OCI-LY7 (cell line): ENCODE data around the gene FLRT2.

GRCh38 chr14:81523348-81523547, 10.4 kb downstream of the SEL1L start:
- PRO-cap, result no peak
- RAMPAGE, long total RNA, result no peak

DNA sequence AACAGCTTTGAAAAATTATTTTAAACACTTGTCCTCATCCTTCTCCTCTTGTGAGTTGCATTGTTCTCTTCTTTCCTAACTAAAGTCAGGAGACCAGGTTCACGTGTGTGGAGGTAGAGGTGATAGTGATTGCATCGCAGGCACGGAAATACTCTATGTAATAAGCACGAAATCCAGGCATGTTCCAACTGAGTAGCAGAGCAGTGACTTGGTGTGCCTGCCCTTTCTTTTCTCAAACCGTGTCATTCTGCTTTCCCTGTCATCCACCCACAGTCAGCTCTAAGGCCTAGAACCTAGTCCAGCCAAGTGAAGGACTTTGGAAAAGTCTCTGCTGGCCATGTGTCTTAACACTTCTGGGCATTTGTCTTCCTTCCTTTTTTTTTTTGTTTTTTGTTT, 960 bp upstream of the SEL1L start:
- PRO-cap, result no peak
- RAMPAGE, long total RNA, result no peak

GRCh38 chr14:83556583-83556828, 1973.4 kb upstream of the FLRT2 start:
- PRO-cap, result no peak
- RAMPAGE, long total RNA, result no peak

GRCh38 chr14:84099051-84099301, 1431.0 kb upstream of the FLRT2 start:
- PRO-cap, result no peak
- RAMPAGE, long total RNA, result no peak

- PRO-cap, result no peak
- RAMPAGE, long total RNA, result no peak
Measured at GRCh38 chr14:85516608-85517124, 13.3 kb upstream of the FLRT2 start.

- PRO-cap, result no peak
- RAMPAGE, long total RNA, result no peak
Measured at GRCh38 chr14:85529772-85530715, at the start of gene FLRT2. TSS of gene FLRT2 (plus strand) at chr14:85530144.

DNA sequence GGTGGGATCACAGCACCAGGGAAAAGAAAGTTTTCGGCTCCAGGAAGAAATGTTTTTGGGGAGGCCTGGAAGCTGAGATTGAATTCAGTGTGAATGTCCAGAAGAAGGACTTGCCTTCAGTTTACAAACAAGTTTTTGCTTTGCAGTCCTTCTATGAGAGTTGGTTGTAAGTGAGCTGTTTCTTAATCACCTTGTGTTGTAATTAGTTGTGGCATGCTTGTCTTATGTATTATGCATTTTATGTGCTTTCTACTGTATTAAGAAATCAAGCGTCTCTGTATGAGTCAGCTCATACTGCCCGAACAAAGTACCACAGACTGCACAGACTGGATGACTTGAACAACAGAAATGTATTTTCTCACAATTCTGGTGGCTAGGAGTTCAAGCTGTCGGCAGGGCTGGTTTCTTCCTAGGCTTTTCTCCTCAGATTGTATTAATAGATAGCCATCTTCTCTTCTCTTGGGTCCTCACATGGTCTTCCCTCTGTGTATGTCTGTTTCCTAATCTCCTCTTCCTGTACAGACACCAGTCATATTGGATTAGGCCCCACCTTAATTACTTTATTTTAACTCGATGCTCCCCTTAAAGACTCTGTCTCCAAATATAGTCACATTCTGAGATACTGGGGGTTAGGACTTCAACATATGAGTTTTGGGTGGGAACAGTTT, 77.7 kb downstream of the FLRT2 start:
- PRO-cap, result no peak
- RAMPAGE, long total RNA, result no peak

- PRO-cap, result no peak
- RAMPAGE, long total RNA, result no peak
Measured at GRCh38 chr14:86217471-86217938, 687.6 kb downstream of the FLRT2 start.

- PRO-cap, result no peak
- RAMPAGE, long total RNA, result no peak
Measured at GRCh38 chr14:87989624-87990487, 3.1 kb downstream of the GALC start.

GRCh38 chr14:87992165-87992715, 742 bp downstream of the GALC start:
- PRO-cap, result no peak
- RAMPAGE, long total RNA, result no peak

GRCh38 chr14:87994754-87995404, 1.9 kb upstream of the GALC start:
- PRO-cap, result no peak
- RAMPAGE, long total RNA, result no peak

DNA sequence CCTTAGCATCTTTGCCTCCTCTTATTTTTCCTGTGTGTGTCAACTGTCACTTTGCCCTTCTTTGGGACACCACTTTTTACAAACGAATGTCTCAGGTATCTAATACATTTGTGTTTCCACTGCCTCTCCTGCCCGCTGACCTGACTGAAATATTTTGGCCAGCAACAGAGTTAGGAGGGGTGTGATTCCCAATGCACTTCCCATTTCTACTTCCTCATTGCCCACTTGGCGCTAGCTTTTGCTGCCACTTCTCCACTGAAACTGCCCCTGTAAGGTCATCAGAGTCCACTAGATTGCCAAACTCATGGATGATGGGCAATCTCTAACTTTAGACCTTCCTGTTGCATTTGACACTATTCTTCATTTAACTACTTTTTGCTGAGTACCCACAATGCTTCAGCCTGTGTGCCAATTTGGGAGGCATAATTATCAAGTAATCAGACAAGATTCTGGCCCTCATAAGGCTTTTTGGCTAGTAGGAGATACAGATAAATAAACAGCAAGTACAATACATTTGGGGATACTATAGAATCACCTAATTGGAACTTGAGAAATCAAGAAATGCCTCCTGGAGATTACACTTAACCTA, 40.8 kb downstream of the GPR65 start:
- PRO-cap, result no peak
- RAMPAGE, long total RNA, result no peak

DNA sequence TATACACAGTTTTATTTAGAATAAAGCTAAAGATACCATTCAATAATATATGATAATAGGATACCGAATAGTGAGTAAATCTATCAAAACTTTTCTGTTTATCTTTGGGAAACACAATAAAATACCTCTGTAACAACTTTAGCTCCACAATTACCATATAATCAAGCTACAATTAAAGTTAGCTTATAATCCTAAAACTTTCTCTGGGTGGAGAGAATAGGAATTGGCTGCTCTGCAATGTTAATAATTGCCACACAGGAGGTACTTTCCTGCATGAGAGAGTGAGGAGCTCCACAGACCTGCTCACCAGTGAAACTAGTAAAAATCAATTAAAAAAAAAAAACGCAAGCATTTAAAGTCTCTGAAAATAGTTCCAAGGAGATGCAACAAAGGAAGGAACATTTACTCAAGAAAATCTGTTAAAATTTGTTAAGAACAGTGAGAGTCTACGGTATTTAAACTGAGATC, 110.6 kb downstream of the EML5 start:
- PRO-cap, result no peak
- RAMPAGE, long total RNA, result no peak

- PRO-cap, result no peak
- RAMPAGE, long total RNA, result no peak
Measured at GRCh38 chr14:88829091-88829717, 4.8 kb downstream of the TTC8 start.

DNA sequence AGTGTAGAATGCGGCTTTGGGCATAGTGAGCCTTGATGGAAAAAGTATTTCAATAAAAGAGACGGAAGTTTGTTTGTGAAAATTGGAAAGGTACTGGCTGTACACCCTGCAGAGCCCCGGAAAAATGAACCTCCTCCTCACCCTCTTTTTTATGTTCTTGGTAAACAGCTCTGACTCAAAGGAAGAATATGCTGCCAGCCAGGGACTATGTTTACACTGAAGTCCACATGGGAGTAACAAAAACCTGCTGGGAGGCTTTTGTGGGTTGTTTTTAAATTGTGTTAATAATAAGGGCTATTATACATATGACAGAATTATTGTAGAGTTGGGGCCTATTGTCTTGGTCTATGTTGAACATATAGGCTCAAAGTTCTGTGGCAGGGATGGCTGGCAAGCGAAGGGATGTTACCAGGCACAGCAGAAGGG, 70.7 kb downstream of the TTC8 start:
- PRO-cap, result no peak
- RAMPAGE, long total RNA, result no peak

DNA sequence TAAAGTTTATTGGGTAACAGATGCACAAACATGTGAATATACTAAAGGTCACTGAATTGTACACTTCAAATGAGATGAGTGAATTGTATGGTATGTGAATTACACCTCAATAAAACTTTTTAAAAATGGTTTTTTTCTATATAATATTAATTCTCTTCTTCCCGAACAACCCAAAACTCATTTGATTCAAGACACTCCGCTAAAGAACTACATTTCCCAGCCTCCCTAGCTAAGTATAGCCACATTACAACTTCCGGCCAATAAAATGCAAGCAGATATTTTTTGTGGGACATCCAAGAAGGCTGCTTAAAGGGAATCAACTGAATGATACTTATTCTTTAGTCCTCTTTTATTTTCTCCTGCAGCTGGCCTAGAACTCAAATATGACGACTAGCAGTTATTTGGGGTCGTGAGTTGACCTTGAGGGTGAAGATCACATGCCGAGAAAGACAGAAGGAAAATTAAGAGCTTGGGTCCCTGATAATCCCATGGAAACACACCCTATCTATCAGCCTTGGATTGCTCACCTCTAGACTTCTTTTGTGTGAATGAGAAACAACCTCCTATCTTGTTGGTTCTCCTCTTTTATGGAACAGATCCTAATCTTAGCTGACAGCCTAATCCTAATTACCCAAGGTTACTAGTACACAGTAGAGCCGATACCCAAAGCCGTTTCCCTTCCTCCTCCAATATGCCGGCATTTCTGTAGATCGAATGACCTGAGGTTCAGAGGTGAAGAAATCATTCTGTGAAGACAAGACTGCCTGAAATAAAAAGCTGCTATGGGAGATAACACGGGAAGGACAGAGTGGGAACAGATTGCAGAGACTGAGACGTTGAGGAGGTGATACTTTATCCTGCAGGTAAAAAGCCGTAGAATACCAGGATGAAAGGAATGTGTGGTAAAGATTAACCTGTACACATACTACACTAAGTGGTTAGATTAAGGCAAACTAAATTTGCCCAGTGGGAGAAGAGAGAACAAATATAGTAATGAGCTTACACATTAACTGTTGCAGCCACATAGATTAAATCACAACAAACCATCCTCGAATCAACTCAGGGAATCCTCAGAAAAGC, 187.6 kb downstream of the TTC8 start:
- PRO-cap, result no peak
- RAMPAGE, long total RNA, result no peak

- PRO-cap, result no peak
- RAMPAGE, long total RNA, result no peak
Measured at GRCh38 chr14:89159750-89160882, 256.9 kb downstream of the FOXN3 start.

DNA sequence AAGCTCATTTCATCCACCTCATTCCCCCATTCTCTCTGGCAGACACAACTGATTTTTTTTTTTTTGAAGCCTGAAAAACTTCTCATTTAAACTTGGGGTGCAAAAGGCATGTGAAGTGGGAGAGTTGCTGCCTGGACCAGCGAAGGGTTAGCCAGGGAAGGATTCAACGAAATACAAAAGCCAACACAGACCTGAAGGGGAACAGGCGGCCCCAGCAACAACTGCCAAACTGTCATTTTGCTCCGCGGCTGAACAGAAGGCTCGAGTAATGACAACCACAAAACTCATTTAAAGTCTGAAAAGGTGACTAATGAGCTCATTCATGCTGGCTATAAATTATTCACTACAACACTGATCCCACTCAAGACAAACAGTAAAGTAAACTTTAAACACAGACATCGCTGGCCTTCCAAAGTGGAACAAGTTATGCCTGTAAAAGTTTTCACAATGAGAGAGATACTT, 12.5 kb upstream of the FOXN3 start:
- PRO-cap, result no peak
- RAMPAGE, long total RNA, result no peak

DNA sequence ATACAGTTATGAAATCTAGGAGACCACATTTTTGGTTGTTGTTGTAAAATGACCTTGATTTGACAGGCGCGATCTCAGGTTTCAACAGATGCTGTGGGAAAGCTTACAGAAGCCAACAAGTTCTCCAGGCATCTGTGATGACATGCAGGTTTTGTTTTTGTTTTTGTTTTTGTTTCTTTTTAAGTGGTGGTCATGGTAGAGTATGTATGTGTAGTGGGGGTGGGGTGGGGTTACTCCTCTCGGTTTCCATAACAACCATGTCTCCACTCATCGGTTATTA, 199.8 kb upstream of the FOXN3 start:
- PRO-cap, result no peak
- RAMPAGE, long total RNA, result no peak

DNA sequence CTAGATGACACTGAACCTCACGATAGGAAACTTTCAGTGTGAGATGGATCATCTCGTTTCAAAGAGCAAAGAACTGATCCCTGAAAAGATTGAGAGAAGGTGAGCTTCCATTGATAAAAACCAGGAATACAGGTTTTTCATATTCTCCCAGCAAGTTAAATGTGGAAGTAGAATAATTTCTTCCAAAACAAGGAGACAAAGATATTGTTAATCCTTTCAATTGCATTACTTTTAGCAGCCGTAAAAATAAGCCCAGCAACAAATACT, 212.0 kb upstream of the FOXN3 start:
- PRO-cap, result no peak
- RAMPAGE, long total RNA, result no peak